Measurements from ENCODE around the gene LONRF2.

- PRO-cap, 2 experiments = no peak in any of the 2 experiments
Observed at GRCh38 chr2:97788028-97789188, 75.0 kb downstream of the ZAP70 start.

DNA sequence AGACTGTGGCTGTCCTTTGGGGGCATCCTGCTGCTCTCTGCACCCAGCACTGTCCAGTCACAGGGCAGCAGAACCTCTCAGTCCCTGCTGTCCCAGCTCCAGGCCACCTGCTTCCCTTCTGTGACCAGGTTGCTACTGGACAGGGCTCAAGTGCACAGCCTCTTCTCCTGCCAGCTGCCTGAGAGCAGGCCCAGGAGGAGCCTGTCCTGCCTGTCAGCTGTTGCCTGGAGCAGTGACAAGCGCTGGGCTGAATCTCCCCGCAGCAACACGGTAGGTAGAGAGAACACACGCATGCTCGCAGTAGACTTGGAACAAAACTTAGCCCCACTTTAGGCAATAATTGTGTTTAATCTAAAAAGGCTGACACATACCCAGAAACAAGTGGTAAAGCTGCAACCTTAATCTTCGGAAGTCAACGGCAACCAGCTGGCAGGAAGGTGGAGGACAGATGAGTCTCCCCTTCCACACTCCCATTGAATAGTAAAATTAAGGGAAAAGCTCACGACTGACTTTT is 41.0 kb upstream of the TMEM131 start:
- PRO-cap, 2 experiments = no peak in any of the 2 experiments

GRCh38 chr2:98149300-98149834 is 62.4 kb downstream of the VWA3B start:
- PRO-cap, 2 experiments = no peak in any of the 2 experiments

- PRO-cap, 2 experiments = no peak in any of the 2 experiments
Observed at GRCh38 chr2:98308064-98308606, 38.1 kb upstream of the CNGA3 start.

- PRO-cap, 2 experiments = peak in 1 of 2 experiments; most common minus-strand start chr2:98465851 (in 1)
Observed at GRCh38 chr2:98465527-98466325, 21.1 kb downstream of the INPP4A start.

DNA sequence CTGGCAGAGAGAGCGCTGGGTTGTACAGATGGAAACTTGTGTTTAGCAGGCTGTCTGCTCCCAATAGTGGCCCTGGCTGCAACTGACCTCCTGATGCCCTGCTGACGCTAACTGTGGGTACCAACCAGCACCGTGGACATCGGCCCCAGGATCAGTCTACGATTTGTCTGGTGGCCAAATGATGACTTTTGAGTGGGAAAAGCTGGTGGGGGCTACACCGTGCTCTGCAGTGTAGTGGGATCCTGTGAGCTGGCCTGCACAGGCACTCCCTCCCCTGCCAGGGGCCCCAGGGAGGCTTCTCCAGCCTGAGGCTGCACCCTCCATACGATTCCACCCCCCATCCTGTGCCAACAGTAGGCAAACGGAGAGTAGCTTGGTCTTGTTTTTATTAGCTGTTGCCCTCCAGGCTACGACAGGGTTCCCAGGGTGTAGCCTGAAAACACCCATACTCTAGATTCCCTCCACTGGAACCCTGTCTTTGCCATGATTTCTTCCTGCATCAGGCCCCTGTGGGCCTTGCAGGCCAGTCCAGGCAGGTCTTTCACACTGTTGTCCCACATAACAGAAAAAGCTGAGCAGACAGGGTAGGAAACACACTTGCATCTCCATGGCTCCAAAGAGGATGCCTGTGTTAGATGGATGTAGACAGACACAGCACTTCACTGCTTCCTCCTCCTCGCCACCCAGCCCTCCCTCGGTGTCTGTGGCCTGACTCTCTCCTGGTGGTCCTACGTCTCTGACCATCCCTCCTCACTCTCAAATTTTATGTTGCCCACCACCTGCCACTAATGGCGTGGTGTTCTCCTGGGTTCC is 15.4 kb downstream of the COA5 start:
- PRO-cap, 2 experiments = no peak in any of the 2 experiments

DNA sequence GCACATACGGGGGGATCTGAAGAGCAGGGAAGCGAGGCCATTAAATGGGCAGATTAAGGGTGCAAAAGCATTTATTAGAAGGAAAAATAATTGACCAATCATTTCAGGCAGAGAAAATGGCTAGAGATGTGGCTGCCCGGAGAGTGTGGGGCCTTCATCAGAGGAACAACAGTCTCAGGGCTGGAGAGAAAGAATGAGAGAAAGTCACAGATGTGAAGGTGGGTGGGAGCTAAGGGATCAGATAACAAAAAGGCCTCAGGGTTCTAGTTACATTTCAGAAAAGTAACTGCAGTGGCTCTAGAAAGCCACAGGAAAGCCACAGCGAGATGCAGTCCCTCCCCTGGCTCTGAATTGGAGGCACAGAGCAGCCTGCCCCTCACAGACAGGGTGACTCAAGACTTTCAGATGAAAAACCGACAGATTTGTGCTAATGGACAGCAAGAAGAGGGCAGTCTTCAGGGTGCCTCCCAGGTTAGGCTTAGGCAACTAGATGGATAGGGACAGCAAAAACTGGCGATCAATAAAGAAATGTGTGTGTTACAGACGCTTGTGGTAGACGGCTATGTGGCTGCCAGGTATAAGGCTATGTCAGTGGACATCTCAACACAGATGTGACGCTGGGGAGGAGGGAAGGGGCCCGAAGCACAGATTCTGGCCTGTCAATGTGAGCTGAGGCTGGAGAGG is 26.0 kb downstream of the UNC50 start:
- PRO-cap, 2 experiments = no peak in any of the 2 experiments

DNA sequence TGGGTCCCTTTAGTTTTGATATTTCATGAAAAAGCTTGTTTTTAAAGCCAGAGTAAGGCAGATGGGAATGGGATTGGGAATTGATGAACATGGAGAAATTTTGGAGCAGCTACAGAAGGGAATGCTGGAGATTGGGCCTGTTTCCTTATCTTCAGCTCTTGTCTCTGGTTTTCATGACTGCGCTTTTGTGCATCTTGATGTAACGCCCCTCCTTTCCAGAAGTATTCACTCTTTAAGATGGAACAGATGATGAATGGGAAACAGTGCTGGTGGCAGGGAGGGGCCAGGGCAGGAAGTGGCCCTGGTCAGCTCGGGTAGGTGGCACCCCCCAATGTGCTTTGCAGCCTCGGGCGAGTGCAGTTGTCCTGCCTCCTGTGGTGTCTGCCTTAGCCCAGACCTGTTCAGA is 16.8 kb upstream of the MGAT4A start:
- PRO-cap, 2 experiments = no peak in any of the 2 experiments

DNA sequence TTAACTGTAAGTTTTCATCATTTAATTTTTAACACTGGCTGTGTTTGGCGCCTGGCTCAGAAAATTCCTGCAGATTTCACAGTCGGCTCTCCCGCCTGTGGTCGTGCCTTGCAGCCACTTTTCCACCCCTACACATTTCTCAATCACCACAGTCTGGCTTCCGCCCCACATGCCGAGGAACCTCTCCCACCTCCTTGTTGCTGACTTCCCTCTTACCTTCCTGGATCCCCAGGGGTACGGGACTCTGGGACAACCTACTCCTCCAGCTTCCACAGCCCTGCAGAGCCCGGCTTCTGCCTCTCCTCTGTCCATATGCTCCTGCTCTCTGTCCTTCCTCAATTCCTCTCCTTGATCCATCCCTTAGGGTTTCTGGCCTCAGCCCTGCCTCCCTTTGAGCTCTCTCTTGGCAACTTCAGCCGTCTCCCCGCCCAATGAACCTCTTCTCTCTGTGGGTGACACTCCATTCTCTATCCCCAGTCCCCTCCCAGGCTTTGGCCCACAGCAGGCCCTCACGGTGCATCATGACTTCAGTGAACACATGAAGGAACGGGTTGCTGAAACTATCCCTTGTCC is 41.8 kb upstream of the MGAT4A start:
- PRO-cap, 2 experiments = no peak in any of the 2 experiments

DNA sequence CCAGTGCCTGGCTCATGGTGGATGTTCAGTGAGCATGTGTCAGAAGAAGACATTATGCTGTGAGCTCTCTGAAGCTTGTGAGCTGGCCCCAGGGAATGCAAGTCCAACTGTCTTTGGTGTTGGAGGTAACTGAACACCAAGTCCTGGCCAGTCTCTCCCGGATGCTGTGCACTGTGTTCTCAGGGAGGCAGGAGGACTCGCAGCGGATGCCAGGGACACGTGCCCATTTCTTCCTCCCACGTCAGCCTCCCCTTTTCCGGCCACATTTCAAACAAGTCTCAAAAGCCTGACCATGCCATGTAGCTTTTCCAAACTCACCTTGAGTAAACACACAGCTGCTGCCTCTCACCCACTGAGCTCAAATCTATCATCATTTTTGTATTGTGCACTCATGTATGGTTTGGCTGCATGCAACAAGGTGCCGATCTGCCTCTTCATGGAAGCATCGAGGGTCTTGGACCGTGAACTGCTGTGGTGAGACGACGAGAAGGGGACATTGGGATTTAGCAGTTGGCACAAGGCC is 44.3 kb upstream of the MGAT4A start:
- PRO-cap, 2 experiments = no peak in any of the 2 experiments

GRCh38 chr2:99403317-99404063 is 66.3 kb downstream of the EIF5B start:
- PRO-cap, 2 experiments = no peak in any of the 2 experiments

GRCh38 chr2:99875855-99876634 is 266.3 kb downstream of the AFF3 start:
- PRO-cap, 2 experiments = no peak in any of the 2 experiments

DNA sequence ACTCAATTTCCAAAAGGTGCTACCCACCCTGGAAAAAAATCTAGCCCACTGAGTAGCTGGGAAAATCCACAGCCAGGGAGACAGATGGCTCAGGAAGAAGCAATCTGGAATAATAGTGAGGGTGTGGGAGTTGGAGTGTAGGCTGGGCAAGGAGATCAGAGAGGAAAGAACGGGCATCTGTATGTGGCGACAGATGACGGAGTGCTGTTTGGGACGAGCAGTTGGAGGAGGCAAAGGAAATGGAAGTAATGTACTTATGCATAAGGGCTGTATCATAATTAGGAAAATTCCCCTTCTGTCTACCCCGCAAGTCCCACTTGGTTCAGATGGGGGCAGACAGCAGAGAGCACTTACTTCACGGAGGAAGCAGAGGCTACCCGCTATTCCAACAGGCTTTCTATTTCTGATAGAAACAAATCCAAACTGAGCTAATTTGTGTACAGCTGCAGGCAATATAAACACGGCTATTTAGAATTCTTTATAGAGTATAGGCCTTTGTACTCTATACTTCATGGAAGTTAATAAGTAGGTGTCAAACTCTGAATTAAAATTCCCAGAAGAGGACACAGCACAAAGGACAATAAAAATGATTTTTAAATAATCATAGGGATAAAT is 261.7 kb downstream of the AFF3 start:
- PRO-cap, 2 experiments = no peak in any of the 2 experiments

- PRO-cap, 2 experiments = peak in 2 of 2 experiments; most common plus-strand start chr2:99890552 (in 2)
Observed at GRCh38 chr2:99890344-99890797, 252.0 kb downstream of the AFF3 start.

GRCh38 chr2:100069797-100070547 is 72.4 kb downstream of the AFF3 start:
- PRO-cap, 2 experiments = no peak in any of the 2 experiments

DNA sequence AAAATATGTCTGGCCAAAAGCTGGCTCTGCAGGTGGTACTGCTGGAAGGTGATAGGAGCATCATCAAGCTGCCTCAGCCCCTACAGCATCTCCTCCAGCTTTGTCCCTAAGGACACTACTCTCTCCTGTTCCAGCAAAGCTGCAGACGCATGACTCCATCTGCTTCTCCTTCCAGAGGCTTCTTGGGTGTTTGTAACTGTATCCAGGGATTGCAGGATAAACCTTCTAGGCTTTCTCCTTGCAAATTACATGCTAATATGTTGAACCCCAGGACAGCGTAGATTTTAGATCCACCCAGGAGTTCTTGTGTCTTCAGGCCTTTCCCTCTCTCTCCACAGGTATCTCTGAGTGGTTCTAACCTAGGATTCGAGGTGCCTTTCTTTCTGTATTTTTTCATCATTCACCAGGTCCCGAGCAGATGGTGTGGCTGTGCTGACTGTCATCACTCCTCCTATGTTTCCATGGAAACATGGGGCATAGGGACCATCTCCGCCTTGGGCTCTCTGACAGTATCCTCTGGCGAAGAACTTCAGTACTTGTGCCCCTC is 34.3 kb downstream of the AFF3 start:
- PRO-cap, 2 experiments = no peak in any of the 2 experiments

GRCh38 chr2:100110523-100111394 is 31.6 kb downstream of the AFF3 start:
- PRO-cap, 2 experiments = no peak in any of the 2 experiments

GRCh38 chr2:100321171-100321921 is 955 bp downstream of the LONRF2 start:
- PRO-cap, 2 experiments = peak in 1 of 2 experiments; most common plus-strand start chr2:100321502 (in 1)

DNA sequence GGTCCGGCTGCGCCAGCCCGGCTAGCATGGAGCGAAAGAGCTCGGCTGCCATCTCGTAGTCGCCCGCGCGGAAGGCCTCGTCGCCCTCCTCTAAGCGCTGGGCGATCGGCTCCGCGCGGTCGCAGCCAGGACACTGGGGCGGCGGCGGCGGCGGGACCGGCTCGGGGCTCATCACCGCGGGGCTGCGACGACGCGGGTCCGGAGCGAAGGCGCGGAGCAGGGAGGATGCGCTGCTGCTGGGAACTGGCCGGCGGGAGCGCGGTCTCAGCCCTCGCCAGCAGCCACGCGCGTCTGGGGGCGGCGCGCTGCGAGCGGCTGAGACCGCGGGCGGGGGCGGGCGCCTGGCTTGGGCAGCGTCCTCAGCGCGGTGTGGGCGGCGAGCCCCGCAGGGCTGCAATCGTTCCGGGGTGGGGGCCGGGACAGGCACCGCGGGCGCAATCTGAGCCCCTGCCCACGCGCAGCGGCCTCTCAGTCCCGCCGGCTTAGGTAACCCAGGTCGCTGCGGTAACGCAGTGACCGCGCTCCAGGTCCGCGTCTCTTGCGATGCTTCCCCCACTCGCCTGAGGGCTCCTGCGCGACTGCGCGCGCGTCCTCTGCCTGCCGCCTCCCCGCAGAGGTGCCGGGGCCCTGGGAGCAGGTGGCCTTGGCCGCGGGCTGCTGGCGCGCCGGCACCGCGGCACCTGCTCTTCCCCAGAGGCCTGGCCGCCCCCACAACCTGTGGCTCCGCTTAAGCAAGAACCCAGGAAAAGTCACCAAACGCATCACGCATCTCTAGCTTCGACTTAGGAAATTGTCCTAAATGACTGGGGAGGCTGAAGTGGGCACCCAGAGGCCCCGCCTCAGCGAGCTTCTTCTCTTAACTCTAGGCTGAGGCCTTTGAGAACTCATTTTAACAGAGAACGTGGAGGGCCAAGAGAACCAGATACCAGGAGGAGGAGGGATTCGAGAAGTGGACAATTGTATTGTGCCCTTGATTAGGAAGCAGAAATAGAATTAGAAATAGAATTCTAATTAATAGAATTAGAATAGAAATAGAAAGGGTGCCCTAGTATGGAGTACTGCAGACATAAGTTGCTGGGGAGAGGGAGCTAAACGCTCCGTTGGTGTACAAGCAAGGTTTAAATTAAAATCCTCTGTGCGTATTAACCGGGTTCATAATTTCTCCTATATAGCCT is at the start of gene LONRF2:
Gene LONRF2 (minus strand): TSS at position 580 of the 1,175 bp plus-strand sequence.
- PRO-cap, 2 experiments = peak in 2 of 2 experiments; most common plus-strand start position 613 of the sequence (in 2); most common minus-strand start position 293 of the sequence (in 2)

DNA sequence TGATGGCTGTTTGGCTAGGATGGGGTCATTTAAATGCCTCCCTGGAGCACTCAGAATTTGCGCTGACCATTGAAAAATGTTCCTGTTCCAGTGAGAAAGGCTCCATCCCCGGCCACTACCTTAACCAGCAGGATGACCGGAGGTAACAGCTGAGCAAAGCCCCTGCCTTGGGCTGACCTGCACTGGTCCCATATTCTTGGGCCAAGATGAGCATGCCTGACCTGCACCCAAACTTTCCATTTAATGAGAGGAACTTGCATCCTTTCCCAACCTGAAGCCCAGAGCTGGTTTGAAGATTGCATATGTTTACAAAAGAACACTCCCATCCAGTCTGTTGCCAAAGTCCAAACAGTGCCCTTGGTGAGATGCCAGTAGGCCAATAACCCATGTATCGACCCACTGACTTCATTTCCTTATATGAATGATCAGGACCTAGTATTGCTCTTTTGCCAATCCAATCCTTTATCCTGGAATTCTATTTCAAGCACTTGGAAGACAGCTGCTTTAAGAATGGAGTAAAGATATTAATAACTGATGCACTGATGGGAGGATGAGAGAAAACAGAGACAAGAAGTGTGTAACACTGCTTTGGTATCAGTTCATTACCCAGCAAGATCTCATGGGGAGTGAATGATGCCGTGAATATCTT is 5.4 kb upstream of the NPAS2 start:
- PRO-cap, 2 experiments = no peak in any of the 2 experiments

All from right ventricle myocardium (tissue), 1 donor.